Peripheral blood mononuclear cell (primary cell): ENCODE measurements around the genes AMZ2 and WIPI1.

DNA sequence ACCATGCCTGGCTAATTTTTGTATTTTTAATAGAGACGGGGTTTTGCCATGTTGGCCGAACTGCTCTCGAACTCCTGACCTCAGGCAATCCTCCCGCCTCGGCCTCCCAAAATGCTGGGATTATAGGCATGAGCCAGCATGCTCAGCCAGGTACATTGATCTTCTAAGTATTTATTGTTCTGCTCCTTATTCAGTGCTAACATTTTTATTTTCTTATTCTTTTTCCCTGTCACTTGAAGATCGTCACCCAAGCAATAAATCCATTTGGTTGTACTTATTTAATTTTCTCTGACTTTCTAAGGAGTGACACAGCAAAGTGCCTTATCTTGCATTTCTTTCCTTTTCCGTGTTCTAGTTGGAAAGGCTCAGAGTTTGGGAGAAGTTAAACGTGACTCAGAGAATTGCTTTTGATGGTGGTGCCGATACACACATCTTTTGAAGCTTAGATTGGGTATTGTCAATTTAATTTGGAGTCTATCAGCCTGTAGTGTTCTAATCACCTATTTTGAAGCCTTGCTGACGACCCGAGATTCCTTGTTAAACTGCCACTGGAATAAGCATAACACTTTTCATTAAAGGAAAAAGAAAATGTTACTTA is 71.9 kb downstream of the PITPNC1 start:
- PRO-cap, 8 experiments: no peak in any of the 8 experiments

DNA sequence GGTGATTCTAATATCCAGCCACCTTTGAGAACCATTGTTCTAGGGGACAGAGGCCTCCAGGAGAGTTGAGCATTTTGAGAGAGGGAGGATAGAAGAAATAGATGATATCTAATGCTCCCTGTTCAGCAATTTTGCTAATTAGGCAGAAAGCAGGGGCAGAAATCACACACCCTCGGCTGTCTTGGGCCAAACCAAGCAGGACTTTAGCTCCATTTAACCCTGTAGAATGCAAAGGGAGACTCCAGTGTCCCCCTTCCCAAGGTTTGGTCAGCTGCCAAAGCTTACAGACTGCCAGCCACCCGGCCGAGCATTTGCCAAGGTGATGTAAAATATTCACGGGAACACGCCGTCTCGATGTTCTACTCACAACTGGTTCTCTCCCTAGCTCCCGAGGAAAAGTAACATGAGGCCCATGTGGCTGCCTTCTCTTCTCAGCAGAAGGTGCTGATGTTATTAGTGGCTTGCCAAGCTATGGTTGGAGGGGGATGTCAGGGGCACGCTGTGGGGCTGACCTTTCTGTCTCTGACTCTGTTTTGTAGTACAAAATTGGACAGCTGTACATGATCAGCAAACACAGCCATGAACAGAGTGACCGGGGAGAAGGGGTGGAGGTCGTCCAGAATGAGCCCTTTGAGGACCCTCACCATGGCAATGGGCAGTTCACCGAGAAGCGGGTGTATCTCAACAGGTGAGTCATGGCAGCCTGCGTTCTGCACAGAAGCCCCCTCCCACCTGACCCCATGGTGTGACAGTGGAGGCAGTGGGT is 155.4 kb downstream of the PITPNC1 start:
- PRO-cap, 8 experiments: no peak in any of the 8 experiments

GRCh38 chr17:67569967-67570716 is 147.6 kb upstream of the NOL11 start:
- PRO-cap, 8 experiments: no peak in any of the 8 experiments

GRCh38 chr17:67582586-67583224 is 135.0 kb upstream of the NOL11 start:
- PRO-cap, 8 experiments: no peak in any of the 8 experiments

- PRO-cap, 8 experiments: no peak in any of the 8 experiments
Observed at GRCh38 chr17:68037054-68037471, 1.5 kb downstream of the KPNA2 start.

DNA sequence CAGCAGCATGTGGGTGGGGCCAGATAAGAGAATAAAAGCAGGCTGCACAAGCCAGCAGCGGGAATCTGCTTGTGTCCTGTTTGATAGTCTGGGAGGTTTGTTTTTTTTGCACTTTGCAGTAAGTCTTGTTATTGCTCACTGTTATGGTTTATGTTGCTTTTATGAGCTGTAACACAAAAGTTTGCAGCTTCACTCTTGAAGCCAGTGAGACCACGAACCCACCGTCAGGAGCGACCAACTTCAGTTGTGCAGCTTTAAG is 46.1 kb downstream of the KPNA2 start:
- PRO-cap, 8 experiments: peak in 2 of 8 experiments; most common plus-strand start position 60 of the sequence (in 2)

GRCh38 chr17:68134700-68135006 is 99.1 kb downstream of the KPNA2 start:
- PRO-cap, 8 experiments: no peak in any of the 8 experiments

- PRO-cap, 8 experiments: peak in 6 of 8 experiments; most common minus-strand start chr17:68235101 (in 6)
Observed at GRCh38 chr17:68234787-68236065, 12.6 kb upstream of the AMZ2 start.

GRCh38 chr17:68247138-68248186 is at the start of gene AMZ2:
Gene AMZ2, plus strand, starts transcription at chr17:68248043.
- PRO-cap, 8 experiments: peak in 8 of 8 experiments; most common plus-strand start chr17:68247394 (in 7); most common minus-strand start chr17:68247821 (in 8)

DNA sequence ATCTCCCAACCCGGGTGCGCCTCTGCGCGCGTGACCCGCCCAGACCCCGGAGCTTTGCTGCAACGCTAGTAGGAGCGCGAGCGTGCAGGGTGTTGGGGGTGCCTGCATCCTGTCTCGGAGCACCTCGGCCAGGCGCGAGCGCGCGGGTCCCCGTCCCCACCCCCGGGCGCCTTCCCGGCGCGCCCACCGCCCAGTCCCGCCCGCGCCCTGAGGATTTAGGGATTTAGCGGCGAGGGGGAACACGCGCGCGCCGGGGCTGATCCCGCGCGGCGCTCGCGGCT is 284 bp downstream of the ARSG start:
- PRO-cap, 8 experiments: peak in 7 of 8 experiments; most common plus-strand start position 71 of the sequence (in 5); most common minus-strand start position 56 of the sequence (in 6)

- PRO-cap, 8 experiments: peak in 8 of 8 experiments; most common plus-strand start chr17:68292063 (in 2); most common minus-strand start chr17:68291950 (in 8)
Observed at GRCh38 chr17:68291920-68292952, 941 bp downstream of the ARSG start.

DNA sequence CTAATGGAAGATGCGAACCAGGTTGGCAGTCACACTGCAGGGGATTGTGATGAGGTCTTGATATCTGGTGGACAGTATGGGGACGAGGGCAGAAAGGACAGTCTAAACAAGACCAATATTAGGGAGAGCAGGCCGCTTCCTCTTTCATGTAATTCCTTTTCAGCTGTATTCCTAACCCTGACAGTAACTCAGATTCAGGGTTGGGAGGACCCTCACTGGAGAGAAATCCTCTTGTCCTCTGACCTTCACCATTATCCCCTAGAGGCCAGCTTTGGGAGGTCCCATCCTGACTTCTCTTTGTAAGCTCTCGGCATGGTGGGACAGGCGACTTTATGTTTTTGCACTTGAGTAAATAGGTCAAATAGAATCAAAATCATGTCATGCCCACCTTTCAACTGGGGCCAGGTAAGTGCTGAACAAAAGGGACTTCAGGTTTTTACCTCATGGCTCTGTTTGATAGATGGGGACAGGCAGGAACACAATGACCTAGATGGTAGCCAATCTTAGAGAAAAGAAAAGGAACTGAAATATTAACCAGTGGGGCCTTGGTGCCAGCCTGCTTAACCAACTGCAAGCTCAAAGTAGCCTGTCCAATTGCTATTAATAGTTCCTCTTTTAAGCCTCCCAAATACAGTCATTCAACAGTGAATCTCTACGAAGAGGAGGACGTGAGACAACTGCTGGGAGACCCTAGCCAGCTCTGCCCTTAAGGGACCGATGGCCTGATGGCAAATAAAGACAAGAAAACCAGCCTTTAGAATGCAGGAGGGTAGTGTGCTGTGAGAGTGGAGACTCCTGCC is 27.9 kb downstream of the ARSG start:
- PRO-cap, 8 experiments: peak in 2 of 8 experiments; most common plus-strand start position 655 of the sequence (in 1)

DNA sequence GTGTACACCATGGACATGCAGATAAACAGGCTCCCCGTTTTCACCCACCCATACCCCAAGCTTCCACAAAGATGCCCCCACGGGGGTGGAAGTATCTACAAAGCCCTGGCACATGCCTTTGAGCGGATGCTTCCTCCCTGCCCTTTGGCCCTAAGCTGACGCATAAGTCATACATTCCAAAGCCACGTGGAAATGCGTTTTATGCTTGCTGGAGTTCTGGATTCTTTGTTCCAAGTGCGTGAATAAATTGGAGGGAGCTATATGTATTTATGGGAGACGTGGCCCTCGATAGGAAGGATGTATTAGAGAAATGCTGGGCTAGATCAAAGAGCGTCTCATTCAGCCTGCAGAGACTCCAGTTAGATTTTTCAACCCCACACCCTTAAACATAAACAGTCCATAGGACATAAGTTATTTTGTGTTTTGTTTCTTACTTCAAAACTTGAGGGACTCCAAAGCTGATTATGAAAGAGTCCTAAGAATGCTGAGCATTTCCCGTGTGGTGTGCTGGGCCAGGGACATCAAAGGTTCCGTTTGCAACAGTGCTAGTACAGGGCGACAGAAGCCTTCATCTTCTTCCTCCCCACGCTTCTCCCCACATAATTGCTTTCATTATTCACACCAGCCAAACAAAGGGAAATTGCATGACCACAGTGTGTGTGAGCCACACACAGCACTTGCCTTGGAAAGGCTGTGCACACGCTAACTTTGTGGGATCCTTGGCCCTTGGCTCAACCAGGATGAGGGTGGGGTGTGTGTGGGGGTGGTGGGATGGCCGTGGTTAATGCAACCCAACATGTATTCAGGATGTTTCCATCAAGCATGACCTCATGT is 73.6 kb downstream of the WIPI1 start:
- PRO-cap, 8 experiments: no peak in any of the 8 experiments

- PRO-cap, 8 experiments: no peak in any of the 8 experiments
Observed at GRCh38 chr17:68399008-68399428, 58.3 kb downstream of the WIPI1 start.

DNA sequence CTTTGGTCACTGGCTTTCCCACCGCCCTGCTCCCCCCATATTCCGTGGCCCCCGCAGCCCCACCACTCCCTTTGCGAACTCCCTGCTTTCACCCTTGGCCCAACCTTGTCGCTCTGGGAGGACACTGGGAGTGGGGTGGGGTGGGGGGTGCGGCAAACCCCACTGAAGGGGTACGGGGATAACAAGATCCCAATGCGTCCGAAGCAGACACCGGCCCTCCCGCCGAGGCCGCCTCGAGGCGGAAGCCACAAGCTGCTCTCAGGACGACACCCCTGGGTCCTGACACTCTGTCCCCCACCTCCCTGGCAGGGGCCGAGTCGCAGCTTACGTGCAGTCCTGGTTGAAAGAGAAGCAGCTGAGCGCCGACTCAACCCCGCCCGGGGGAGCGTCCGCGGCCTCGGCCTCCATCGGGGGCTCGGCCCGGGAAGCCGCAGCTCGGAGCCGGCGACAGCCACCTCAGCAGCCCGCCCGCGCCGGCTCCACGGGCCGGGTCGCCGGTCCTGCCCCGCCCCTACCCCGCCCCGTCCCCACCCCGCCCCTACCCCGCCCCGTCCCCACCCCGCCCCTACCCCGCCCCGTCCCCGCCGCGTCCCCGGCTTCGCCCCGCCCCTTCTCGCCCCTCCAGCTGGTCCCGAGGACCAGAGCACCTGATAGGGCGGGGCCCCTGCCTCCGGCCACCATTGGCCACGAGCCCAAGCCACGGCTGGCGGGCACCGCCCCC is at the start of gene WIPI1:
Gene WIPI1, minus strand, starts transcription at position 483 of the 721 bp plus-strand sequence.
- PRO-cap, 8 experiments: peak in 8 of 8 experiments; most common plus-strand start position 244 of the sequence (in 1); most common minus-strand start position 483 of the sequence (in 8)

DNA sequence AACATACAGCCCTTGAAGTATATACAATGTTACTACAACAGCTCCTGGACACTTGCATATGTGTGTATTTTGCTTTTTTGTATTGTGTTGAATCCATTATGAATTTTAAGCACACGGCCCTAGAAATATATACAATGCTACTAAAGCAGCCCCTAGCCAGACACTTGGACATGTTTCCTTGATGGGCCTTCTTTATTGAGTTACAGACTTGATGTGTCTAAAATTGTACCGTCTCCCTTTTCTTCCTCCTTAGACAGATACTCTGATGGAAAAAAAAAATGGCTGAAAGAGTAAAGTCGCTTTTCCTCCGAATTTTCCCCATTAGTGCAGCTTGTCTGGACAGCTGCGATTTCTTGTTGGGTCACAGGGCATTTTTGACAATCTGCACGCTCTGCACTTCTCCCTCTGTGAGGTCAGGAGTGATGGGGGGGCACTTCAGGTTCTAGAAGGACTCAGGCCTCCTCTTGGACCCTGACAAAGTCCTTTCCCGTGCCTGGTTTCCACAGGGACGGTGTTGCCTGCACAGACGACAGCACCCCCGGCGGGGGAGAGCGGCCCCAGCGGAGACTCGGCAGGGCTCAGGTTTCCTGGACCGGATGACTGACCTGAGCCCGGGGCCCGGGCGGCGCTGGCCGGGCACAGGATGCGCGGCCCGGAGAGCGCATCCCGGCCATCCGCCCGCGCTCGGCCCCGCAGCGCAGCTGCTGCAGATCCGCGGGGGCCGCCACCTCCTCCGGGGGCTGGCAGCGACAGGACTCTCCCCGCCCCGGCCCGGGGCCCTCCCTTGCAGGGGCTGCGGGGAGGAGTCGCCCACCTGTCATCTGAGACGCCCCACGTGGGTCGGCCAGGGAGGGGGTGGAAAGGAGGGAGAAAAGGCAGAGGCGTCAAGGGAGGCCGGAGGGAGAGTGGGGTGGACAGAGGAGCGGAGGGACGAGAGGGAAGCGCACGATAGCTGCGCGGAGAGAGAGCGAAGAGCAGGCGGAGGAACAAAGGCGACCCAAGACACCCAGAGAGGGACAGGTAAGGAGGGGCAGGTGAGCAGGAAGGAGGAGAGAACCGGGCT is 776 bp upstream of the PRKAR1A start:
- PRO-cap, 8 experiments: peak in 5 of 8 experiments; most common plus-strand start position 878 of the sequence (in 2); most common minus-strand start position 703 of the sequence (in 5)

DNA sequence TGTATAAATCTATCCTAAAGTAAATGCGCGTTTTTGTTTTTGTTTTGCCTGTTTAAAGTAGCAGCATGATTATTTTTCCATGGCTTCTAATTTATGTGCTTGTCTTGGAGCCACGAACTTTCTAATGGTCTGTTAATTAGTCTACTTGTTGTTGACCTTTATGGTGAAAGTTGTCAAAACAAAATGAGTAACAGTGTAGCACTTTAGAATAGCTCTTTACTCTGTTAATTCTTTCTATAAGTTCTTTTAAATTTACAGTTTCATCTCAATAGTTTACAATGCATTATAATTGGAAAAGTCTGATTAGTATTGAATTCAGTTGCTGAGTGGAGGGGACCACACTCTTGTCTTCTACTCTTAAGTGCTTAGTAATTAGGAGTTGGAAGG is 1.8 kb downstream of the PRKAR1A start:
- PRO-cap, 8 experiments: no peak in any of the 8 experiments

DNA sequence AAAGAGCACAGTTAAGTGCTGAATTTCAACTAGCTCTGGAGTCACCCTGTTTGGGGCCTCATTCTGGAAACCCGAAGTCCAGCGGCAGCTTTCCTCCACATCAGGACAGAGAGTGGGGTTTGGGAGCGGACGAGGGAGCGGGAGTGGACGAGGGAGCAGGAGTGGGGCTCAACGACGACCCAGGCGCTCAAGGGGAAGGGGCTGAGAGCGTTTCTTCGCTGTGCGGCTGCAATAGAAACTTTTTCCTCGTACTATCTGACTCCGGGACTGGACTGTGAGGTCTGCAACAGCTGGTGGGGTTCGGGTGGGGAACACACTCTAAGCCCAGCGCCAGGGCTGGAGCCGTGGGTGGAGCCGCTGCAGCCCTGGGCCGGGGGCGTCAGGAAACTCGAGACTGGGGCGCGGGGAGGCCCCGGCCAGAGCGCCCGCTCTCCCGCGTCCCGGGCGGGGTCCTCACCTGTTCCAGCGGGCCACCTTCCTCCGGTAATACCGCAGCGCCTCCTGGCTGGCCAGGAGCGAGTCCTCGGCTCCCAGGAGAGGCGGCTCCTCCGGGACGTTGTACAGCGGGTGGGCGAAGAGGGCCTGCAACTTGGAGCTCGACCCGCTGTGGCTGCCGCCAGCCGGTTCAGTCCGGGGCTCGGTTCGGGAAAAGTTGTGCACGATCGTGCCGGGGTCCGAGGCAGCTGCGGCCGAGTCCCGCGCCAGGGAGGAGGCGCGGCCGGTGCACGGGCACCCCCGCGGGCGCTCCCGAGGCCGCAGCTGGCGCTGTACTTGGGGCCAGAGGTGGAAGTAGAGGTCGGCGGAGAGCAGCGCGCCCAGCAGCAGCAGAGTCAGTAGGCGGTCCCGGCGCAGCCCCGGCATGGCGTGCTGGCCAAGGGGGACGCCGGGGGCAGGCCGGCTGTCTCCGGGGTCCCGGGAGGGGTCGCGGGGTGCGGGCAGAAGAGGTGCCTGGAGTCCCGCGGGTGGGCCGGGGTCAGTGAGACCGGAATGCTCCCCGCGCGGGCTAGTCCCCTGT is 1.1 kb downstream of the FAM20A start:
- PRO-cap, 8 experiments: peak in 7 of 8 experiments; most common plus-strand start position 780 of the sequence (in 4); most common minus-strand start position 791 of the sequence (in 3)

GRCh38 chr17:68627734-68628487 is 26.7 kb upstream of the FAM20A start:
- PRO-cap, 8 experiments: no peak in any of the 8 experiments

DNA sequence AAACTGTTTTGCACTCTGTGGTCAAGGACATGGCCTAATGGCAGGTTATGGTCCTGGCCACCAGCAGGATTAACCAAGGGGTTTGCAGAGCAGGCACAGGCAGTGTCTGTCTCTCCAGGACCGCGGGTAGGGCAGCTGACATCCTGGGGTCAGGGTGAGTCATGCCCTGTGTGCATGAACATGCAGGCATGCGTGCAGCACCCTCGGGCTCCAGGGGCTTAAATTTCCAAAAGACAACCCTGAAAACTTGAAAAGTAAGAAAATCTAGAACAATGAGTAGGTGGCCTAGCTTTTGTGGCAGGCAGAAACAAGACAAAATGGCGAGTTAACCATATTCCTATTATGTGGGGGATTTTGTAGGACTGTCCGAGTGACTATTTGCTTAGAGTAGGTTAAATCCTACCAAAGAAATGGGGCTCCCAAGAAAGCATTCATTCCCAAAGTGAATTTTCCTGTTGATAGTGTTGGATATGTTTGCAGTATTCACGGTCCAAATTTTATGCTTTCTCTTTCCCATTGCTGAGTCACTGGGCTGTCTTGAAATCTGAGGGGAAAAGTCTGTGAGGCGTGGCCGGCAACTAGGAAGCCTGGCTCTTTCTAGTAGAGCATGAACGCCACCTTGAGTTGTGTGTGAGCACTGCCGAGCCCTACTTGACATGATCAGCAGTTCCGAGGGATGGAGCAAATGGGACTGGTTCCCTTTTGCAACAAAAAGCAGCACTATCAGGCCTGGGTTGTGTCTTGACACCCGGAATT is 158.4 kb upstream of the FAM20A start:
- PRO-cap, 8 experiments: no peak in any of the 8 experiments